ENCODE results near the genes C11orf65, DDX10 and POU2AF3.

GRCh38 chr11:108203465-108203917 is 18.9 kb downstream of the NPAT start:
- PRO-cap, result no peak
- RRBS, result no CpG with 5 or more reads among the region's 3 CpGs

- PRO-cap, result no peak
- RRBS, result no CpG with 5 or more reads among the region's 8 CpGs
Observed at GRCh38 chr11:108224908-108225683, 2.2 kb downstream of the ATM start.

- PRO-cap, result bidirectional peak, plus-strand start at chr11:108467227, minus-strand start at chr11:108467226; bidirectional peak, plus-strand start at chr11:108467614, minus-strand start at chr11:108467430
- RRBS, result 2% methylated on average over 5 of the region's 46 CpGs
Observed at GRCh38 chr11:108466598-108467745, at the start of gene C11orf65. Gene C11orf65 (minus strand): TSS chr11:108467529.

DNA sequence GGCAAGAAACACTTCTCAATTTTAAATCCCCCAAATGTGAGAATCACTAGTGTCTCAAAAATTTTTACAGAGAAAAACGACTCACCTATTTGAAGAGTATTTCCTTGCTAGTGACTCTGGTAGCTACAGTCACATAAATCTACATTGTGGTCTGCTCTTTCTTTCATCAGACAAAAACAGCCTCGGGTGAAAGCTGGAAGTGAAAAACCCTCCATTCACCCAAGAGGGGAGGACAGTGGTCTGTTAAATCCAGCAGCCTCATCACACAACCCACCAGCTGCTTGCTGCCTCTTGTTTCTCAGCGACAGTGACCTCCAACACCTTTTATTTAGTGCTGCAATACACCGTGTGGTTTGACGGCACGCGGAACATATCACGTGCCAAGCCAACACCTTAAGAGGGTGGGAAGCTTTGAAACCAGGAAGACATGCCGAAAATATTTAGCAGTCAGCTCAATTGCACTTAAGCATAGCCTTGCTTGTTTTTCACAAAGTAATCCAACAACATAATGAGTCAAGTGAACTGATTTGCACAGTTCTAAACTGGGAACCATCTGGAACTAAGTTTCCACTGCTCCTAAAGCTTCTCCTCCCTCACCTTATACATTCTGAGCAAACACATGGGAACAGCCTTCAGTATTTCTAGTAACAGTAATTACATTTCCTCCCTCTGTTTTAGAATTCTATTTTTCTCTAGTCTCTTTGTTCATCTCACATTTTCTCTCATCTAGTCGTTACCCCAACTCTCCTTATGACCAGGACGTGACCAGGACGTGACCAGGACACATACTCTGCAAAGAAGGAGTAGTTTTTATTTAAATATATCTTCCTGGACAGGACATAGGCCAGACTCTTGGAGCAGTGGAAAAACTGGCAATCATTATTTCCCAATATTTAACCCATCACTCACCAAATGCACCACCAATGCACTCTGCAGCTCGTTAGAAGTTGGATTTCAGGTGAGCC is 40.0 kb upstream of the POGLUT3 start:
- PRO-cap, result bidirectional peak, plus-strand start at position 396 of the sequence, minus-strand start at position 300 of the sequence
- RRBS, result no CpG with 5 or more reads among the region's 13 CpGs

- PRO-cap, result bidirectional peak, plus-strand start at chr11:108665093, minus-strand start at chr11:108664779; bidirectional peak, plus-strand start at chr11:108665395, minus-strand start at chr11:108665331
- RRBS, result 2% methylated on average over 16 of the region's 66 CpGs
Observed at GRCh38 chr11:108664625-108665742, at the start of gene DDX10. Gene DDX10 (plus strand): TSS chr11:108665069.

DNA sequence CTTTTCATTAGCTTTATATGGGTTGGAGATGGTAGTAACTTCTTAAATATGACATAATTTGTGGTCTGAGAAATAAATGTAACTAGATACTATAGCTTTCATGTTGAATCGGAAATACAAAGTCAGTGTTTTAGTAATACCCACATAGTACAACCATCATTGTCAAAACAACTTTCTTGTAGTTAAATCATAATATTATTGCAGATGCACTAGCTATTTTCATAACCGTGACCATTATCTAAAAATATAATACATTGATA is 171.2 kb downstream of the DDX10 start:
- PRO-cap, result no peak
- RRBS, result no CpG with 5 or more reads among the region's 2 CpGs

DNA sequence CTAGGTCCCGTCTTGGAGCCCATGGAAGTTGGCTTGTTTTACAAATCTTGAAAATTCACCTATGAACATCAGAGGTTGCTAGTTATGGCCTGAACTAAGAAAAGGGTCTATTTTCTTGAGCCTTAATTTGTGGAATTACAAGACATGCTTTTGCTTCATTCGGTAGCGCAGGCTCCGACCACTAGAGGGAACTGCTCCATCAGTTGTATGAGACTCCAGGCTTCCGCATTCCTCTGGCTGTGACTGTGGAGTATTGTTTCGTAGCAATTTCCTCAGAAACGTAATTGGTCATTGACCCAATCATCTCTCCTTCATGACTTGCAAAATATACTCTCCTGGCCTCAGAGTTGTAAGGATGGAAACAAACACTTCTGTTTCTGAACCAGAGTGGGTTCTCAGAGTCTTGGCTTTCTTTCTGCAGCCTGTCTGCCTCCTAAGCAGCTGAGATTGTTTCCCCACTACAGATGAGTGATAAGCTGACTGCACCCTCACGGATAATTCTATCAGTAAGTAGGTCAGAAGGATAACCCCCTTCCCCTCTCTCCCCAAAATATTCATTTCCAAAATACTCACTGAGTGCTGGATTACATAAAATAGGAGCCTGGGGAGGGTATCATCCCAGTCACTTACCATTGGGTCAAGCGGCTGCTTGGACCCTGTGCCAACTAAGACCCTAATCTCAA is 146.8 kb upstream of the ZC3H12C start:
- PRO-cap, result unidirectional peak, plus-strand start at position 328 of the sequence; unidirectional peak, plus-strand start at position 368 of the sequence
- RRBS, result no CpG with 5 or more reads among the region's 9 CpGs

- PRO-cap, result no peak
- RRBS, result no CpG with 5 or more reads among the region's 4 CpGs
Observed at GRCh38 chr11:110086746-110087379, 6.3 kb upstream of the ZC3H12C start.

DNA sequence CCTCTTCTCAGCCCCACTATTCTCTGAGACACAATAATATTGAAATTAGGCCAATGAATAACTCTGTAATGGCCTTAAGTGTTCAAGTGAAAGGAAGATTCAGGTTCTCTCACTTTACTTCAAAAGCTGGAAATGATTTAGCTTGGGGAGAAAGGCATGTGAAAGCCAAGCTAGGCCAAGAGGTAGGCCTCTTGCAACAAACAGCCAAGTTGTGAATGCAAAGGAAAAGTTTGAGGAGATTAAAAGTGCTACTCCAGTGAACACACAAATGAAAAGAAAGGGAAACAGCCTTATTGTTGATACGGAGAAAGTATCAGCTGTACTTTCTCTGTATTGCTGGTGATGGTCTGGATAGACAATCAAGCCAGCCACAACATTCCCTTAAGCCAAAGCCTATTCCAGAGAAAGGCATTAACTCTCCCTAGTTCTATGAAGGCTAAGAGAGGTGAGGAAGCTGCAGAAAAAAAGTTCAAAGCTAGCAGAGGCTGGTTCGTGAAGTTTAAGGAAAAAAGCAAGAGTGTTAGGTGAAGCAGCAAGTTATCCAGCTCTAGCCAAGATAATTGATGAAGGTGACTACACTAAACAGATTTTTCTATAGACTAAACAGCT is 7.7 kb downstream of the ZC3H12C start:
- PRO-cap, result no peak
- RRBS, result no CpG with 5 or more reads among the region's 2 CpGs

GRCh38 chr11:110230555-110231395 is 65.6 kb downstream of the RDX start:
- PRO-cap, result no peak
- RRBS, result no CpG with 5 or more reads among the region's 4 CpGs

DNA sequence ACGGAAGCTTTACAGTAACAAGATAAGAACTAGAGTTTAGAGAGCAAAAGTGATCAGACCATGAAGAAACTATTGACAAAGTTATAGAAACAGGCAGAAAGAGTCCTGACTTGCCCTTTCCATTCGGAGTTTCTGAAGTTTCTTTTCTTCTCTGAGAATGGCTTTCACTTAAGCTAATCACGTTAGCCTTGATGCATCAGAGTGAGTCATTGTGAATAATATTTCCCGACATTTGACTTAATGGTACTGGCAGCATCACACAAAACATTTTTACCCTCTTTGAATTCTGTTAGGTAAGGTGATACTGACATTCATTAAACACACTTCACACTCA is 120.7 kb upstream of the ARHGAP20 start:
- PRO-cap, result no peak
- RRBS, result no CpG with 5 or more reads among the region's 4 CpGs

GRCh38 chr11:111096988-111097645 is 148.4 kb upstream of the POU2AF2 start:
- PRO-cap, result no peak
- RRBS, result no CpG with 5 or more reads among the region's 16 CpGs

GRCh38 chr11:111298430-111299492 is at the start of gene POU2AF3:
Gene POU2AF3 (plus strand): TSS chr11:111298546.
- PRO-cap, result unidirectional peak, plus-strand start at chr11:111298703; unidirectional peak, plus-strand start at chr11:111298924; bidirectional peak, plus-strand start at chr11:111299114, minus-strand start at chr11:111298981; bidirectional peak, plus-strand start at chr11:111299309, minus-strand start at chr11:111299223
- RRBS, result 38% methylated on average over 38 of the region's 89 CpGs

DNA sequence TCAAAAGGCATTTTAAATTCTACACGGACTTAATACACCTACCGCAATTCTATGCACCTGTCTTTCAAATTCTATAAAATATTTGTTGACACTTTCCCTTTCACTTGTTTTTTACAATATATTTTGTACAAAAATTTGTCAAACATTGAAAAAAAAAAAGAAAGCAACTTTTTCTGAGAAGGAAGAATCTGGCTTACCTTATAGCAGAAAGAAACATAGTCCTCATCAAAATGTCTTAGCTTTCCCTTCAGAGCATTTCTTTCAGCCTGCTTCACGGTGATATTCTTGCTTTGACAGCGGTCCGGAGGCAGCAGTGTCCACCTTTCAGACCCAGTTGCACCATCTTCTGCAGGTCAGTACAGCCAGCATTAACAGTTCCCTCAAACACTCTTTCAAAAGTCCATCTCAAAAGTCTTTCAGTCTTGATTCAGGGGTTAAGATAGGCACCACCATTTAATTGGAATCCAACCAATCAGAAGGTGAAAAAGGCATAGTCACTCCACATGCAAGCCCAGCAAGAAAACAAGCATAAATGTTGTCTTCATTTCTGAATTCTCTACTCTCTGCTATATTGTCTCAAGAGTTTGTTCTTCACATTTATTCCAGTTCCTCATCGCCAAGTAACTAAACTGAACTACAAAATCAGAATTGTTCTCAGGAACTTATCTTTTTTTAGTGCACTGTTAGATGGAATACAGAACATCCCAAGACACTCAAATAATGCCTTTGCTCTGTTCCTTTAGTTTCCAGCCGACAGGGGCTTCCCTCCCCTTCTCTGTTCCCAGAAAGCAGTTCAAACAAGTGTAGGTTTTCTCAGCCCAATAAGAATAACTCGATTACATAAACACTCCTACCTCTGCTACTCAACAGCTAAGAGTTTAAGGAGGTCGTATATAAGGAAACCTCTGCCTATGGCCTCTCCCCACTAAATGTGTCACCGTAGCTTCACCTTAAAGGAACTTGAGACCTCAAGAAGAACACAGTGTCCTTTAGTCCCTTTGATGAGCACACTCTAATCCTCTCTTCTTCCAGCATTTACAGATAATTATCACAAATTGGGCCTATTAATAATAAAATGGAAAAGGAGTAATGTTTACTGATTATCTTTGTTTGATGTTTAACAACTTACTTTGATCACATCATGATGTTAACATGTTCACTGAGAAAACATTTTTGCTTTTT is 6.7 kb downstream of the POU2AF3 start:
- PRO-cap, result no peak
- RRBS, result no CpG with 5 or more reads among the region's 10 CpGs

GRCh38 chr11:111329603-111330221 is 31.4 kb downstream of the POU2AF3 start:
- PRO-cap, result no peak
- RRBS, result no CpG with 5 or more reads among the region's 3 CpGs

GRCh38 chr11:111413658-111414902 is 35.0 kb upstream of the POU2AF1 start:
- PRO-cap, result no peak
- RRBS, result no CpG with 5 or more reads among the region's 16 CpGs

DNA sequence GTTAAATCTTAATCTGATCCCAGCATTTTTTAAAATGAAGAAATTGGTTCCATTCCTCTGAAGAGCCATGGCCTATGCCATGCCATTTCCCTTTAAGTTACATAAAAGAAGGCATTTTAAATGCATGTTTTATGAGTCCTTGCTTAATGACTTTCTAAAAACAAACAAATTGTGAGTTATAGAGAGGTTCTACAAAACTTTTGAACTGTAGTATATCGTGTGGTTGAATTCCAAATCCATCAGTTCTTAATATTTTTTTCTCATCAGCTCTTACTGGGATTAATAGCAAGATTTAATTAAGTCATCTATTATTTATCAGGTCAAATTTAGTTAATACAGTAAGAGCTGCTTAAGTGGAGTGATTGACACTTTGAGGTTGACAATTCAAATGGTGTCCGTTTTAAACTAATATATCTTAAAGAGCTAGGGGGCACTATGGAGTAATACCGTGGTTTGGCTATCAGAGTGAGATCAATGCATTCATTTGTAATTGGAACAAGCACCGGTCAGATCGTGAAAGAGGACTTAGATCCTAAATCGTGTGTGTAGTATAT is 2.0 kb downstream of the SIK2 start:
- PRO-cap, result no peak
- RRBS, result no CpG with 5 or more reads among the region's 6 CpGs

GRCh38 chr11:111795608-111796022 is 29.4 kb upstream of the PPP2R1B start:
- PRO-cap, result no peak
- RRBS, result no CpG with 5 or more reads among the region's 5 CpGs

DNA sequence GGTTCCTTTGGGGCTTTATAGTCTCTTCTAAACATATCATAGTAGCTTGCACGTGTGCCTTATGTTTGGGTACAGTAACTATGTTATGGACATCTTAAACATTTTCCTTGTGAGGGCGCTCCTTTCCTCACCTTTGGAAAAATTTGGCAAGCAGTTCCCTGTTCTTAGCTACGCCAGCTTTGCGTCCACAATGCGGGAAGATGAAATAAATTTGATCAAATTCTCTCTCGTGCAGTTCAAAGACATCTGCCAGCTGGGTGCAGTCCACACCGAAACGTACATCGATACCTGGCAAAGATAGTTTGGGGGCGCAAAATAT is 581 bp downstream of the FDXACB1 start:
- PRO-cap, result no peak
- RRBS, result no CpG with 5 or more reads among the region's 10 CpGs

DNA sequence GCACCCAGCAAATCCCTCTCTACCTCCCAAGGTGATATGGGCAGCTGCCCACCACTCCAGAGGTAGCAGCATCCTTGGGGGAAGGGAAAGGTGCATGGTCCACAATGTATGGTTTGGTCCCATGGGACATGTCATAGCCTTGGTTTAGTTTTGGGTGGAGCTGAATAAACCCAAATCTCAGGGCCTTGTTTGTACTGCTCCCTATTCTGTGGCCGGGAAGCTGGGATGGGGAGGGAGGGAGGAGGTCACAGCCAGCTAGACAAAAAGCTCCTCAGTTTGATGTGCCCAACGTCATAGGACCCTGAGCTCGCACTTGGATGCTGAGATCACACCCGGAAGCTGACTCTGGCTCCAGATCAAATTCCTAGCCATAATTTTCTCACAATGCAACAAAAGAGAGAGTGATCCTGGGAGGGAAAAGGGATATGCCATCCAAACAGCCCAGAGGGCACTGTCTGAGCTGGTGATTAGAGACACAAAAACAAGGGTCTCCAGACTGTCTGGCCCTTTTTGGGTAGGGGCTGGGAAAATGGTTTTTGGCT is 1.4 kb downstream of the HSPB2 start:
- PRO-cap, result no peak
- RRBS, result 57% methylated on average over 3 of the region's 4 CpGs